Left lobe of liver (tissue), 1 donor: ENCODE measurements around the genes MAP3K2 and IWS1.

DNA sequence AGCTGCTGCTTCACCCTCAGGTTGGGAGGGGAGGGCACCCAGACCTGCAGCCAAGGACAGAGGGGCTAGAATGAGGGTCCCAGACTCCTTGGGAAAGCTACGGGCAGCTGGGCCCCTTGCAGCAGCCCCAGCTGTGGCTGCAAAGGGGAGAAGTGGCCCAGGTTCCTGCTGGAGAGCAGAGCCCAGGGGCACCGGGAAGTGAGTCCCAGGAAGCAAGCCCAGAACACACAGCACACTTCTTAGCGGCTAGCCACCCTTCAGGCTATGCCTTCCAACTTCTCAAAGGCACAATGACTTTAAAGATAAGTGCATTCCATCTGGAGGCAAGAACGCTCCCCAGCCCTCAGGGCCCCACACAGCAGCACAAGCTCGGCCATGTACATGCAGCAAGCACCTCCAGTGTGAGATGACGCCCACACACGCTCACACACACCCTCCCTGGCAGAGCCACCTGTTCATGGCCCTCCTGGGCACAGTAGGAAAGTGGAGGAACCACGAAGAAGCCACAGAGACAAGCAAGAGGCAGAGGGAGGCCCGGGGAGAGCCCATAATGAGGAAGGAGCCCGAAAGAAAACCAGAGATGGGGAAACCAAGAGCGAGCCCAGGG is 21.8 kb downstream of the BIN1 start:
- PRO-cap = no peak

- PRO-cap = no peak
Observed at GRCh38 chr2:127108364-127108660, 1.4 kb upstream of the BIN1 start.

DNA sequence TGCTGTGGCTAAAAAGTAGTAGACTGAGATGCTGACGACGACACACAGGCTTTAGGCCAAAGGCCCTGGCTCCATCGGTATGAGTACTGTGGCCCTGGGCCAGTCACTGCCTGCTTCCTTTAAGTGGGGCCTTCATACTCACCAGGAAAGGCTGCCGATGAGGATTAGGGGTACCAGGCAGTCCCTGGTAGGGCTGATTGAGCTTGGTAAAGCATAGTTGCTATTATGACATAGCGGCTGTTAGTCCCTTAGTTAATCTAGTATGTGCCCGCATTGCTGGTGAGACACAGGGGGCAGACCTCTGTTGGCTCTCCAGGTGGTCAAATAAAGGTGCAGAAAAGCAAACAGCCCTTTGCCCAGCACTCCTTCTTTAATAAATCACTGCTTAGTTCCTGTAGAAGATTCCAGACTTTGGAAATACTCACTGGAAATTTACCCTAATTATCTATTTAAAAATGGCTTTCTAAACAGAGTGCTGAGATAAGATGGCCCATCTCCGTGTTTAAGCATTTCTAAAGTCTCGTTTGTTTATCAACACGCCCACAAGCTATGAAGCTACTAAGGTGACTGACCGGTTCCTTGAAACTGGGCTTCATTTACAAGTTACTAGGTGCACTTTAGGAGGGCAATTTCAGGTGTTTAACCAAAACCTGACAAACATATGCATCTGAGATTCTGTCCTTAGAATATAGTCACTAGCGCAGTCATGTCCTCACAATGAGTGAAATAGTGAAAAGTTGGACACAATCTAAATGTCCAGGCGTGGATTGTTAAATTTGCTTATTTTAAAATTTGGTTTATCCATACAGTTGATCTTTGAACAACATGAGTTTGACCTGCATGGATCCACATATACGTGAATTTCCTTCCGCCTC is 8.7 kb upstream of the BIN1 start:
- PRO-cap = no peak

DNA sequence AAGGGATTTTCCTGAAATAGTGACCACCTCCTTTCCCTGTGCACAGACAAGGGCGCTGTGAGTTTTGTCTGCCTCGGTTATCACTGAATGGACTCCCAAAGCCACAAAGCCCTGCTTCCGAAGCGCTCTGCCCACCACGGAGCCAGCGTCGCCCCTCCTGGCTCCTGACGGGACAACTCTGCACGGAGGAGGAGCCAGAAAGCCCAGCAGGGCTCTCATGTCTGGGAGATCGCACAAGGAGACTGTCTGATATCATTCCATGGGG is 14.6 kb downstream of the CYP27C1 start:
- PRO-cap = no peak

DNA sequence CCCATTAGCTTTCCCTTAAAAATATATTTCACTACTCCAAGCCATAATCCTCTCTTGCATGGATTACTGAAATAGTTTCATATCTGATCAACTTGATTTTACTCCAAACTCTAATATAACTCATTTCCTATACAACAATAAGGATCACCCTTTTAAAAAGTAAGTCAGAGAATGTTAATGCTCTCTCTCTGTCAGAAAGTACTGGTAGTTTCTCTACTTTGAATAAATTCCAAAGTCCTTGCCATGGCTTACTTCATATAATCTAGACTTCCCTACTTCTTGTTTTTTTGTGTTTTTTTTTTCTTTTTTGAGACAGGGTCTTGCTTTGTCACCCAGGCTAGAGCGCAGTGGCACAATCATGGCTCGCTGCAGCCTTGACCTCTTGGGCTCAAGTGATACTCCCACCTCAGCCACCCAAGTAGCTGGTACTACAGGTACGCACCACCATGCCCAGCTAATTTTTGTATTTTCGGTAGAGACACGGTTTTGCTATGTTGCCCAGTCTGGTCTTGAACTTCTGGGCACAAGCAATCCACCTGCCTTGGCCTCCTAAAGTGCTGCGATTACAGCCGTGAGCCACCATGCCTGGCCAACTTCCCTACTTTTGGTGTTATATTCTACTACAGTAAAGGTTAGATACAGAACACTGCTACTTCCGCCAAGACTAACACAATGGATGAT is 36.0 kb downstream of the MAP3K2 start:
- PRO-cap = no peak

GRCh38 chr2:127382475-127383317 is 5.1 kb downstream of the MAP3K2 start:
- PRO-cap = no peak

DNA sequence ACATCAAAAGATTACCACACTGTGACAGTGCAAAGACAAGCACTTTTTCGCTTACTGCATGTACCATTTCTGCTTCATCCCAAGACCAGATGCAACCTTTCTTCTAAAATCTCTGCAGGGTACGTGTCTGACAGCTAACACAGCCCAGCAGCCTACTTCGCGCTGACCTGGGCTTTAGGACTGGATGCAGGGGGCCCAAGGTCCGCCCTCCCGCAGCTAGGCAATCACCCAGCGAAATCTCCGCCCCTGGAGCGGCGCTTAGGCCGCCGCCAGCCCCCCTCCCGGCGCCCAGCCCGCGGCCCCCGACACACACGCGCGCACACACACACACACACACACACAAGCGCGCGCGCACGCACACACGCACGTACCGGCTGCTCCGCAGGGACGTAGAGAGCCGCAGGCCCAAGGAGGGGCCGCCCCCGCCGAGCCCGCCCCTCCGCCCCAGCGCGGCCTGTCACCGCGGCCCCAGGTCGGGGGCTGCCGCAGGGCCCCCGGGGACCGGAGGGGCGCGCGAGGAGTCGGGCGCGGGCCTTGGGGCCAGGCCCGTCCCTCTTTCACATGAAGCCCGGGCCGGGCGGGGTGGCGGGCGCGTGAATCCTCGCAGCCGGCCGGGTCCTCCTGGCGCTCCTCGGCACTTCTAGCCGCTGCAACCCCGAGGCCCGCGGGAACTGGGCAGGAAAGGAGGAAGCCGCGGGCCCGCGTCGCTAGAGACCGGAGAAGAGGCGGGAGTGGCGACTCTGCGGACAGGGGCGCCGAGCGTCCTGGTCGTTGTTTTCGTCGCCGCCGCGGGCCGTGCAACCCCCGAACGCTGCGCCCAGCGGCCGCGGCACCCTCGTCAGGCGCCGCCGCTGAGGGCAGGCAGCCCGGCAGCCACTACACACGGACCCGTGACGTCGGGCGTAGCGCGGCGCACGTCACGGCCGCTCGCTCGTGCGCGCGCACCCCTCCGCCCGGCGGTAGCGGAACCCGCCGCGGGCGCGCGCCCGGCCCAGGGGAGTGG is at the start of gene MAP3K2:
Gene MAP3K2, minus strand, starts transcription at position 895 of the 1,003 bp plus-strand sequence.
- PRO-cap = bidirectional peak, plus-strand start at position 392 of the sequence, minus-strand start at position 176 of the sequence; unidirectional peak, minus-strand start at position 614 of the sequence; bidirectional peak, plus-strand start outside the sequence, minus-strand start at position 895 of the sequence

- PRO-cap = bidirectional peak, plus-strand start at chr2:127388260, minus-strand start at chr2:127387975
Observed at GRCh38 chr2:127388084-127388406, 270 bp upstream of the MAP3K2 start.

- PRO-cap = no peak
Observed at GRCh38 chr2:127407686-127407997, 10.6 kb upstream of the PROC start.

DNA sequence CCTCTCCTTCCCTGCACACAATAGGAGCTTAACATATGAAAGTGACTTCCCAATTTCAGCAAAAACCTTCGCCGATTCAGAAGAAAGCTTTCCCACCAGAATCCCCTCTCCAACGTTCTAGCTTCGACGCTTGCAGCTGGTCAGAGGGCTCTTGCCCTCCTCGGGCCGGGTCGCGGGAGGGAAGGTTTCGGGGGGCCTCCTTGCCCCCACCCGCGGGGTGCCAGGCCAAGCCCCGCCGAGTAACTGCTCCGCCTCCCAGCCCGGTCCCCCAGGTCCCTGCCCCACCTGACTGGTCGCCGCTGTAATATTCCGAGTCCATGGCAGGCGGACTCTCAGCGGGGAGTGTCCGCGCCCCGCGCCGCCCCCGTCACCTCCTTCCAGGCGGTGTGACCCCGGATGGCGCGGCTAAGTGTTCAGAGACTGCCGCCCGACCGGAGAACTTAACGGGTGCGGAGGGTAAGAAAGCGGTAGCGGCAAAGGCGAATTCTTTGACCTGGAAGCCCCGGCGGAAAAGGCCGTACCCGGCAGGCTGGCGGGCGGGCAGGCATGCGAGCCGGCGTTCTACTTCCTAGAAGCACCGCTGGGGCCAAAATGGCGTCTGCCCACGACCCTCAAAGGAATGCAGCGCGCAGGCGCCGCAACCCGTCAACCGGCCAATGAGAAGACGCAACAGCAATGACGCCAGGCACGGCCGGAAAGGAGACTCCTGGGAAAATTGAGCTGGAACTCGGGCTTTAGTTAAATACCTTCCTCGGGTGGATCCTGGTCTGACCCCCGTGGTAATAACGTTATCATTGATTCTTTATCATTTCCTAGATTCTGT is at the start of gene IWS1:
Gene IWS1, minus strand, starts transcription at position 600 of the 823 bp plus-strand sequence.
- PRO-cap = bidirectional peak, plus-strand start at position 312 of the sequence, minus-strand start at position 278 of the sequence; bidirectional peak, plus-strand start at position 741 of the sequence, minus-strand start at position 592 of the sequence

DNA sequence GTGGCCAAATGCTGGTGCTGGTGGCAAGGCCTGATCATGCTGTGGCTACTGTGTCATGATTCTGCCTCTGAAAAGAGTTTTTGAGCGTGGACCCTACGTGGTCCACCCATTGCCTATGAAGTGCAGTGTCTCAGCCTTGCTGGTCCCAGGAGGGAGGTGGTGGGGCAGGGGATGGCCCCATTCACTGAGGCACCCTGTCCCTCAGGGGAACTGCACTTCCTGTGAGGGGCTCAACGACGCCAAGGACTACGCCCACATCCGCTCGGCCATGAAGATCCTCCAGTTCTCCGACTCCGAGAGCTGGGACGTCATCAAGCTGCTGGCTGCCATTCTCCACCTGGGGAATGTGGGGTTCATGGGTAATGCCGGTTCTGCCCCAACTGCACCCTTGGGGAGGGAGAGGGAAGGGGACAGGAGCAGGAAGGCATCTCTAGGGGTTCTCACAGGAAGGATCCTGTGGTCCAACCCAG is 42.5 kb downstream of the MYO7B start:
- PRO-cap = no peak

GRCh38 chr2:127578886-127579223 is 43.4 kb downstream of the MYO7B start:
- PRO-cap = no peak

GRCh38 chr2:127633249-127633620 is 12.7 kb upstream of the GPR17 start:
- PRO-cap = no peak

DNA sequence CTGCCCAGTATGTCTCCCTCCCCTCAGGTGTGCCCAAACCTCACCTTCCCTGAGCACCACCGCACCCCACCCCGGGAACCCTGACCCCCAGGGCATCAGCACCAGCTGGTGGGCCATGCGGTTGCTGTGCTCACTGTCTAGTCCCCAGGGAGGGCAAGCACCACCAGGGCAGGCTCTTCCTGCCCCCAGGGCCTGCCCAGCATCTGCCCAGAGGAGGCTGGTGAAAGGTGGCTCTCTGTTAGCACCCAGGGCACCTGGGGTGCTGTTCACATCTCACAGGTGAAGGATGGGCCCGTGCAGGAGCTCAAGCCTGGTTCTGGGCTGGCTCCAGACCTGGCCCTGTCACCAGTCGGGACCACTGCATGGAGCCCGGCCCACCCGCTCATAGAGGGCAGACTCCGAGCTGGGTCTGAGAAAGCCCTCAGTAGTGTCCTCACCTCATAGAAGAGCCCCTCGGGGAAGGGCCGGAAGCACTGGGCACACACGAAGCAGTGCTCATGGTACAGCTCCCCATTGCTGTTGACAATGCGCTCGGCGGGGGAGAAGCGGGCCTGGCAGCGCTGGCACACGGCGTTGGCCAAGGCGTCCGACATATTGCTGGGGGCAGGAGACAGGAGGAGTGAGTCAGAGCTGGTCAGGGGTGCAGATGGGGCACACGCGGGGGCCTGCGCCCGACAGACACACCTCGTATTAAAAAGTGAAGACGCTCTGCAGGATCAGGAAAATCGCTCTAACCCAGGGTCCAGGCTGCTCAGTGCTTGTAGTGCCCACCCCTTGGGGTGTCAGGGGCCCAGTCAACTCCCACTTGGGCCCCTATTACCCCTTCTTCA is 11.2 kb downstream of the GPR17 start:
- PRO-cap = no peak

DNA sequence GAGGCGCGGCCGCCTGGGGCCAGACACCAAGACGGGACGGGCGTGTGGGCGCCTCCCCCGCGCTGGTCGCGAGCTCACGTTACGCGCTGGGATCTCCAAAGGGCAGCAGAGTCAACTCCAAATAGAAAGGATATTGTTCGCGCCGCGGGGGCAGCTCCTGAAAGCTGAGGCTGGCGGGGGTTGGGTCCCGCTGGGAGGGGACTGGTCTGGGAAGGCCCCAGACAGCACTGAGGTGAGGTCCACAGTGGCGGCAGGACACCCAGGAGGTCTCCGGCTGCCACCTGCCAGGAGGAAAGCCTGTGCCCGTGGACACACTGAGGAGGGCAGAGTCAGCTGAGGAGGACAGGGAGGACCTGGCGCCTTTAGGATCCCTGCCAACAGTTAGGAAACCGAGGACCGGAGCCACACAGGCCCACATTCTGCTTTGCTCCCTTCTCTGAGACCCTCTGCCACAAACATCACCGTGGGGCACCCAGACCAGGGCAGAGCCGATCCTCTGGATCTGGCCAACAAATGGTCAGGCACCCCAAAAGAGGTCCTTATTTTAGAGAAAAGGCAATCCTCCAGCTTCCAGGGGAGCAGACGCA is 10.8 kb downstream of the LIMS2 start:
- PRO-cap = bidirectional peak, plus-strand start at position 384 of the sequence, minus-strand start at position 283 of the sequence

GRCh38 chr2:127843493-127844826 is 14.0 kb downstream of the POLR2D start:
- PRO-cap = no peak

DNA sequence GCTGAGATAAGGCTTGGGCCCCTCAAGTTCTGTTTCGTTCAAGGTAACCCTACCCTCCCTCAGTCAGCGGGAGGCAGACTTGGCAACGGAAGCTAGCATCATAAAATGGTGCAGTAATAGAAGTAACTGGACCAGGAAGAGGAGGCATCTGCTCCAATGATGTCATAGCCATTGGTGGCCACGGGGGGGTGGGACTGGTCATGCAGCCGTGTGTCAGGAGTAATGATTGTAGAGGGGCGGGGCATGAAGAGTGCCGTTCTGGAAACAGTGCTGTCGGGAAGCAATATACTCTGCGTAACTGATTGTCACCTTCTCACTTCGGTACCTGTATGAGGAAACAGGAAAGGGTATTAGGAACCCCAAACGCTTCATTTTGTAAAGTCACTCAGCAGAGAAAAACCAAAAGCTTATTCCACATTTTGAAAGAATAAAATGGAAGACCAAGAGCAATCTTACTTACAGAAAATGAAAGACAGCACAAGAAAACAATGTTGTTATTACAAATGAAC is 7.0 kb upstream of the POLR2D start:
- PRO-cap = no peak

DNA sequence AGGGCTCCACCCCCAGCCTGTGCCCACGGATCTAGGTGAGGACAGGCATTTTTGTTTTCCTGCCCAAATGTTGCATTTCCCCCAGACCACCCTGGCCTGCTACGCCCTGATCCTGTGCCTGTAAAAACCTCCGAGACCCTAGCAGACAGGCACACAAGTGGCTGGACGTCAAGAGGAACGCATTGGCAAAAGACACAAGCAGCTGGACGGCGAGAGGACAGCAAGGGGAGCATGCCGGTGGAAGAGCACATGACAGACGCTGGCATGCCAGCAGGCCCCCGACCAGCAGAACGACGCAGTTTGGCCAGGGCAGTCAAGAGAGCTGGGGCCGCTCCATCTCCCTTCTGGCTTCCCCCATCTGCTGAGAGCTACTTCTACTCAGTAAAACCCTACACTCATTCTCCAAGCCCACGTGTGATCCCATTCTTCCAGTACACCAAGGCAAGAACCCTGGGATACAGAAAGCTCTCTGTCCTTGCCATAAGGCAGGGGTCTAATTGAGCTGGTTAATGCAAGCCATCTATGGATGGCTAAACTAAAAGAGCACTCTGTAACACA is 42.1 kb downstream of the SAP130 start:
- PRO-cap = no peak

DNA sequence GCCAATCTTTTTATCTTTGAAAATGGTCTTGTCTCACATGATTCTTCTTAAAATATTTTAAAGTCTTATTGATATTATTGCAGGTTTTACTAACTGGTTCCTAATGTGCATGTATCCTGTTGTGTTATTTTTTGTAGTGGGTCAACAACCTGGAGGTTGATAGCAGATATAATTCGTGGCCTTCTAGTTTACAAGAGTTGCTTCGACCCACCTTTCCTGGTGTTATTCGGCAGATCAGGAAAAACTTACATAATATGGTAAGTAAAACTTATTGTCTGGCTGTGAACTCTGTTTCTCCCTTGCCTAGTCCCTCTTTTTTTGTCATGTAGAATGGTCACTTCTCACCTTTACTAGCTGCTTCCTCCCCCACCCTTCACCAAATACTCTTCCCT is 42.0 kb downstream of the UGGT1 start:
- PRO-cap = no peak

GRCh38 chr2:128267711-128268464 is 50.8 kb downstream of the HS6ST1 start:
- PRO-cap = no peak